Endothelial cell of umbilical vein (primary cell): ENCODE data around the gene ZNF10.

- PRO-cap: no peak
CAGE:
- cytosol, long polyA minus RNA: no peak
- cytosol, long polyA plus RNA: no peak
- long polyA plus RNA: no peak
- nucleus, long polyA minus RNA: no peak
- nucleus, long polyA plus RNA: no peak
Observed at GRCh38 chr12:132511046-132511297, 21.0 kb downstream of the FBRSL1 start.

- PRO-cap: no peak
CAGE:
- cytosol, long polyA minus RNA: no peak
- cytosol, long polyA plus RNA: no peak
- long polyA plus RNA: no peak
- nucleus, long polyA minus RNA: no peak
- nucleus, long polyA plus RNA: no peak
Observed at GRCh38 chr12:132513933-132514290, 24.0 kb downstream of the FBRSL1 start.

- PRO-cap: no peak
CAGE:
- cytosol, long polyA minus RNA: no peak
- cytosol, long polyA plus RNA: no peak
- long polyA plus RNA: no peak
- nucleus, long polyA minus RNA: no peak
- nucleus, long polyA plus RNA: no peak
Observed at GRCh38 chr12:132542528-132543500, 52.9 kb downstream of the FBRSL1 start.

- PRO-cap: no peak
CAGE:
- cytosol, long polyA minus RNA: no peak
- cytosol, long polyA plus RNA: no peak
- long polyA plus RNA: no peak
- nucleus, long polyA minus RNA: no peak
- nucleus, long polyA plus RNA: no peak
Observed at GRCh38 chr12:132577661-132579029, 32.2 kb downstream of the LRCOL1 start.

- PRO-cap: no peak
CAGE:
- cytosol, long polyA minus RNA: no peak
- cytosol, long polyA plus RNA: no peak
- long polyA plus RNA: no peak
- nucleus, long polyA minus RNA: no peak
- nucleus, long polyA plus RNA: no peak
Observed at GRCh38 chr12:132584259-132584813, 26.0 kb downstream of the LRCOL1 start.

DNA sequence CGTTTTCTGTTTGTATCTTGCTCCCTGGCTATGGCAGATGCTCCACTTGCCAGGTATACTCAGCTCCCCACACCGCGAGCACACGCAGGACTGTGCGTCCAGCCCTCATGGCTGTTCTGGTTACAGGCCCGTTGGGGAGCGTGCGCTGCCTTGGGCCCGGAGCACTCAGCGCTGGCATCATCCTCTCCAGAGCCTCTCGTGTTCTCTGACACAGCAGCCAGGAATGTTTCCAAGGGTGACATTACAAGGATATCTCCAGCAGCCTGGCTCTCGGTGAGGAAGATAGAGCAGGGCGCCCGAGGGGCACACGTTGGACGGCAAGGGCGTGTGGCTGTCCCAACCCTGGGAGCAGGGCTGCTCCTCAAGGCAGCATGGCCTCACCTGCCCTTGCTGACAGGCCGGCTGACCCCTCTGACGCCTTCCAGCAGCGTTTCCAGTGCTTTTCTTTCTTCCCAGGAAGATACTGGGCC is 14.4 kb downstream of the LRCOL1 start:
- PRO-cap: no peak
CAGE:
- cytosol, long polyA minus RNA: no peak
- cytosol, long polyA plus RNA: no peak
- long polyA plus RNA: no peak
- nucleus, long polyA minus RNA: no peak
- nucleus, long polyA plus RNA: no peak

- PRO-cap: no peak
CAGE:
- cytosol, long polyA minus RNA: no peak
- cytosol, long polyA plus RNA: no peak
- long polyA plus RNA: no peak
- nucleus, long polyA minus RNA: no peak
- nucleus, long polyA plus RNA: no peak
Observed at GRCh38 chr12:132618884-132619307, 320 bp downstream of the P2RX2 start.

DNA sequence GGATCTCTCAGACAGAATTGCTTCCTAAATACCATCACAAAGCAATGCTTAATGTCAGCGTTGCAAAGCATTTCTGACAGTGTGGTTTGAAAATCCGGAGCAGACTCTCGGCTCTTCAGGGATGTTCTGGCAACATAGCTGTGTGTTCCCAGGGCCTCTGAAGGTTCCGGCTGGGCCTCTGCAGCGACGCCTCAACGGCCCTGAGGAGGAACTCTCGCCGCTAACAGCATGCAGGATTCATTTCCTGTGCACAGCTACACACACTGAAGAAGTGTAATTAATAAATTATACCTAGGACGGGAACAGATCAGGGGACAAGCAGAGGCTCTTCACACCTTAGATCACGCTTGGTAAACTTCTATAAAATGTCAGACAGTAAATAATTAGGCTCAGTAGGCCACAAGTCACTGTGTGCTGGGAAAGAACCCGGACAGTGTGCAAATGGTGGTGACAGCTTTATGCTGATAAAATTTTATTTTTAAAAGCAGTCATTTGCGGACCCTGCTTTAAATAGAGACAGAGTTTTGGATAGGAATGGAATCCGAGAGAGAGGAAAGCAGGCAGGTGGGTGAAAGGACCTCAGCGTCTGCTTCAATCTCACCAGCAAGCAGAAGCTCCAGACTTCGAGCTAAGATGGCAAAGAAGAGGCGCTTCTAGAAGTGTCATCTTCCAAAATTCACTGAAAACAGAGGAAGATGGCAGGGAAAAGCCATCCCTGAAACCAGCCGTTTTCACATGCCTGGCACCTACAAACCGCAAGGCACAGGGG is 21.4 kb downstream of the ANKLE2 start:
- PRO-cap: no peak
CAGE:
- cytosol, long polyA minus RNA: no peak
- cytosol, long polyA plus RNA: no peak
- long polyA plus RNA: no peak
- nucleus, long polyA minus RNA: no peak
- nucleus, long polyA plus RNA: no peak

DNA sequence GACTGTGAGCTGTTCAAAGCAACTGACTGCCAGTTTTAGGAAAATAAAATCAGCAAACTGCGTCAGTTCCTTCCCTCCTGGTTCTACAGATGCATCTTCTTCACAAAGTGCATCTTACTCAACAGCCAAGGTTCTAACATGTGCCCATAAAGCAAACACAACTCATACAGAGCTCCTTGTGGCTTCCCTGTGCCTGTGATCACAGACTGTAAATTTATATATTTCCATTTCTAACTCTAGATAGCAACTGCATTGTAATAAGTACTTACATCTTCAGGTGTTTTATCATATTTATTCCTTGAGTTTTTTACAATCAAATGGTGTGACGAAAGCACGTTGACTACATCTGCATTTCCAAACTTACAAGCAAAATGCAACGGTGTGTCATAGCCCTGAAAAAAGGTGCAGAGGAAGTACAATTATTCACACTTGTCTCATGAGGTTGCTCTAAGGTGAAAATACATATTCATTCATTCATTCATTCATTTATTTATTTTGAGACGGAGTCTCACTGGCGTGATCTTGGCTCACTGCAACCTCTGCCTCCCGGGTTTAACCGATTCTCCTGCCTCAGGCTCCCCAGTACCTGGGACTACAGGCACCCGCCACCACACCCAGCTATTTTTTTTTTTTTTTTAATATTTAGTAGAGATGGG is 18.6 kb downstream of the ANKLE2 start:
- PRO-cap: no peak
CAGE:
- cytosol, long polyA minus RNA: no peak
- cytosol, long polyA plus RNA: no peak
- long polyA plus RNA: no peak
- nucleus, long polyA minus RNA: no peak
- nucleus, long polyA plus RNA: no peak

- PRO-cap: no peak
CAGE:
- cytosol, long polyA minus RNA: start-site peak on the minus strand at chr12:132769119-132769165, 26 reads
- cytosol, long polyA plus RNA: no peak
- long polyA plus RNA: no peak
- nucleus, long polyA minus RNA: no peak
- nucleus, long polyA plus RNA: start-site peak on the minus strand at chr12:132769025-132769033, 50 and 38 reads in 2 replicates; start-site peak on the minus strand at chr12:132769118-132769137, 126 and 110 reads in 2 replicates
Observed at GRCh38 chr12:132768883-132769475, 7.3 kb upstream of the ANKLE2 start.

DNA sequence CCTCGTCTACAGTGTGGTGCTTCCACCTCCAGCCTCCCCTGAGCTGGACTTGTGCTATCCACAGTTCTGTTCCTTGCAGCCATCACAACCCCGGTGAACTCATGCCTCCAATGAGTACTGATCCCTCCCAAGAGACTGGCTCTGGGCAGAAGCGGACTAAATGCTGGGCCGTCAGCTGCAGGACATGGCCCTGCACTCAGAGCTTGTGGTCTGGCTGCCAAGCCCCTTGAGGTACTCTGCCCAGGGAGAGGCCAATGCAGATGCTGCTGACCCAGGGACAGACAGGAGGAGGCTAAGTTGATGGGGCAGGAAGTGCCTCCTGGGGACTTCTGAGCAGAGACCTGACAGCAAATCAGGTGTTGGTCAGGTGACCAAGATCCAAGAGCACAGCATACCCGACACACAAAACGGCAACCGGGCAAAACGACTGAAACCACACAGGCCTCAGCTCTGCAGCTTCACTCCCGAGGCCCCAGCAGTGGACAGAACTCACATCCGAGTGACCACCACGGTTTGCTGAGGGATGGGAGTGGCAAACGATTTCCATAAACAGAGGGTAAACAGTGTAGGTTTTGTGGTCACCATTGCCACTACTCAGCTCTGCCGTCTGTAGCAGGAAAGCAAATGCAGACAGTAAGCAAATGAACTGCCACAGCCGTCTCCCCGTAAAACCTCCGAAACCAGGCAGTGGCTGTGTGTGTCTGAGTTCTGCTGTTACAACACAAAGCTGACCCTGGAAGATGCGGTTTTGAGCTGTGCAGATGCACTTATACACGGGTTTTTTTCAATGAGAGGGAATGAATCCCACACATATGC is 14.5 kb downstream of the CHFR start:
- PRO-cap: no peak
CAGE:
- cytosol, long polyA minus RNA: no peak
- cytosol, long polyA plus RNA: no peak
- long polyA plus RNA: no peak
- nucleus, long polyA minus RNA: no peak
- nucleus, long polyA plus RNA: no peak

- PRO-cap: bidirectional peak, plus-strand start at chr12:133130627, minus-strand start at chr12:133130255; unidirectional peak, plus-strand start at chr12:133130907
CAGE:
- cytosol, long polyA minus RNA: start-site peak on the plus strand at chr12:133130596-133130662, 8 reads
- cytosol, long polyA plus RNA: no peak
- long polyA plus RNA: no peak
- nucleus, long polyA minus RNA: start-site peak on the minus strand at chr12:133130237-133130291, 29 reads; start-site peak on the plus strand at chr12:133130592-133130645, 308 reads
- nucleus, long polyA plus RNA: no peak
Observed at GRCh38 chr12:133130136-133131229, at the start of gene ZNF10. TSS of gene ZNF10 (plus strand) at chr12:133130627.